BE2C (cell line): ENCODE data around the gene ANKRD10.

- RRBS = 94% methylated on average over 6 of the region's 11 CpGs
These were observed 48.2 kb downstream of the COL4A1 start for GRCh38 chr13:110258706-110259248.

- RRBS = no CpG with 5 or more reads among the region's 49 CpGs
These were observed 41.1 kb downstream of the COL4A1 start for GRCh38 chr13:110265397-110266618.

DNA sequence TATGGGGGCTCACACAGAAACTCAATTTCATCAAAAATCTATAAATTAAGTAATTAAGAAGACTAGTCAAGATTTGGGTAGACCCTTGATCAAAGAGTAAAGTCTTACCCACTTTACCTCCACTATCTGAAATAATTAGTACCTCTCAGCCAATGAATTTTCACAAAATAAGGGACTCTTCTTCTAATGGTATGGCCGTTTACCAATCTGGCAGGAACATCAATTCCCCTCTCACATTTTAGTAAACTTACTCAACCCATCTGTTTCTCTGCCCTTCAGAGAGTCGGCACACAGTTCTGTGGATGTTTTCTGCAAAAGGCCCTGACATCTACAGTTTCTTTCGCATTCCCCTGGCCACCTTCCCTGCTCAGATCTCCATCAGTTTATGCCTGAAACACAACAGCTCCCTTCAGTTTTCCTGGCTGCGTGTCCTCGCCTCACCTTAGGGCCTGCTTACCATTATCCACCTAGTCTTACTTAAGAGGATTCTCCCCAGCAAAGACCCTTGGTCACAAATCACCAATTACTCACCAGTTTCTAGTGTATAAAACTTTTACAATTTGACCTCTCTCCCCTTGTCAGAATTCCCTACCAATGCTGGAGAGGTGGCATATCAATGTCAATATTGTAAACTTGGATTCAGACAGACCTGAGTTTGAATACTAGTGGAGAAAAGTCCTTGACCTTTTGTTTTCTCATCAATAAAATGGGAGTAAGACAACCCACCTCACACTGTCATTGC is 25.2 kb downstream of the COL4A1 start:
- RRBS = no CpG with 5 or more reads among the region's 5 CpGs

DNA sequence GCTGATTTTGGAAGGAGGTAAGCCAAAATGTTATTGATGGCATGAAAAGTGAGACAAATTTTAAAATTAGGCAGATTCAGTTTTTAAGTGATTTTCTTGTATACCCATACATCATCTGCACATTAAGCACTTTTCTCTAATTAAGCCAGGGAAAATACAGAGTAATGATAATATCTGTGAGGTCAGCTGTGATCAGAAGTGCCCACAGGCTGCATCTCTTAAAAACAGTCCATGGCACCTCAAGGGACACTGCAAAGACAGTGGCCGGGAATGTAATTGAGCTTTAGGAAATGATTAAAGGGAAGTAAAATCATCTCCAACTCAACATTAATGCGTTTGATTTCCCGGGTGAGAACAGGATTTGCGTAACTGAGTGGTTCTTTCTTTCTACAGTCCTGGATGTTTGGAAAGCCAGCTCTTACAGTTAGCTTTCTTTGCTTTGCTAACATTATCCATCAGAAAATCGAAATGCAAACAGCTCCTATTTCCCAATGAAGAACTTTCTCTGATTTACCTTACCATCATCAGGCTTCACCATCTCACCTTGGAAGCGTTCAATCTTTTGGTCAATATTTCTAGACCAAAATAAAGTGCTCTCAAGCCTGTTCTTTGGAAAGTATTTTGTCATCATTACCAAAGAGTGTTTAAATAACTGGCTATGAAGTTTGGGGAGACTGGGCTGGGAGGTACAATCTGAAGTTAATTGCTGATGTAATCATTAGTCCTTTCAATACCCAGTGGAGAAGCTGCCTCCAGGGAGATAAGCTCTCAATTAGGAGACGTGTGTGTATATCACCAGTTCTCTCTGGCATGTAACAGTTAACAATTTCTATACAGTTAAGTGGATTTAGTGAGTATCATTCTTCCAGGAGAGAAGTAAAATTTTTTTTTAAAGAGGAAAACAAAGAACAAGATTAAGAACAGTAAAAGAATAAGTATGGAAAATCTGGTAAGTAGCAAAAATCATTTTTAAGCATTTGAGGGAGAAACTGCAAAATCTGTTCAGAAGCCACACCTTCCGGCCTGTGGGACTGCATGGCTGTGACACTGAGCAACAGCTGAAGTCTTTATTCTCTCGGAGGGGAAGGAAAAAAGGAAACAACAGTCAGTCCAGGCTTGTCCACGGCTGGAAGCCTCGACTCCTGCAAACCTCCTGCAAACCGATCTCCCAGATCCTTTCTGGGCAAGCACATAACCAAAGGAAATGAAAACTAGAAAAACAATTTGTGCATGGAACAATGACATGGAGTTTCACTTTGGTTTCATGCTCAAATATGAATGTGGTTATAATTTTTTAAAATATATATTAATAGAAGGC is 1.5 kb downstream of the COL4A1 start:
- RRBS = 0% methylated on average over 3 of the region's 12 CpGs

GRCh38 chr13:110308062-110308301 is 898 bp downstream of the COL4A2 start:
- RRBS = no CpG with 5 or more reads among the region's 16 CpGs

GRCh38 chr13:110341045-110342219 is 34.3 kb downstream of the COL4A2 start:
- RRBS = no CpG with 5 or more reads among the region's 30 CpGs

- RRBS = no CpG with 5 or more reads among the region's 6 CpGs
These were observed 81.4 kb downstream of the RAB20 start for GRCh38 chr13:110480073-110480536.

GRCh38 chr13:110483455-110483953 is 78.0 kb downstream of the RAB20 start:
- RRBS = no CpG with 5 or more reads among the region's 13 CpGs

DNA sequence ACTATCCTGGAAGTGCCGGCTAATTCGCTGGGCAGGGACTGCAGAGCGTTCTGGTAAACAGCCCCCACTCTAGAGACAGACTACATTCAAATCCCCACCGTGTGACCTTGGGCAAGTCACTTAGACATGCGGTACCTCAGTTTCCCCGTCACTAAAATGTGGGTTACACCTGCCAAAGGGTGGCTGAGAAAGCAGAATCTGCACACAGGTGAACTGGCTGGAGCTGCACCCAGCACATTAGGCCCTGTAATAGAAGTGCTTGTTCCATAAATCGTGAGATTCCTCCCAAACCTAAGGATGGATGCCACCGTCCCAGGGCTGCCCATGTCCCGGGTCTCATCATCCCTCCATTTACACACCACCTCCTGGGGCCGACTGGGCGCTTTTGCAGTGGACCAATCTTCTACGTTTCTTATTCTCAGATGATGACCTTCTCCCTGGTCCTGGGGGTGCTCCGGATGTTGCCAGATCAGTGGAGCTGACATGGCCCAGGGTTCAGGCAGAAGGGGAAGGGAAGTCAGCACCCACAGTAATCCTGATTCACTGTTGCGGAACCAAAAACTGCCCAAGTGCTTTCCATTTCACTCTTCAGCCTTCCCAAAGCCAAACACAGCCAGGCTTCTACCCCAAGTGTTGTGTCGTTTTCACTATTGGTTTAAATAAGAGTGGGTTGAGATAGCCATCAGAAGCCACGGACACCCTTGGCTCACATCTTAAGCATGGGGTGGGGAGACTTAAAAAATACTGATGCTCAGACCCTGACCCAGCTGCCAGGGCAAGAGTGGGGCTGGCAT is 29.9 kb downstream of the RAB20 start:
- RRBS = no CpG with 5 or more reads among the region's 16 CpGs

DNA sequence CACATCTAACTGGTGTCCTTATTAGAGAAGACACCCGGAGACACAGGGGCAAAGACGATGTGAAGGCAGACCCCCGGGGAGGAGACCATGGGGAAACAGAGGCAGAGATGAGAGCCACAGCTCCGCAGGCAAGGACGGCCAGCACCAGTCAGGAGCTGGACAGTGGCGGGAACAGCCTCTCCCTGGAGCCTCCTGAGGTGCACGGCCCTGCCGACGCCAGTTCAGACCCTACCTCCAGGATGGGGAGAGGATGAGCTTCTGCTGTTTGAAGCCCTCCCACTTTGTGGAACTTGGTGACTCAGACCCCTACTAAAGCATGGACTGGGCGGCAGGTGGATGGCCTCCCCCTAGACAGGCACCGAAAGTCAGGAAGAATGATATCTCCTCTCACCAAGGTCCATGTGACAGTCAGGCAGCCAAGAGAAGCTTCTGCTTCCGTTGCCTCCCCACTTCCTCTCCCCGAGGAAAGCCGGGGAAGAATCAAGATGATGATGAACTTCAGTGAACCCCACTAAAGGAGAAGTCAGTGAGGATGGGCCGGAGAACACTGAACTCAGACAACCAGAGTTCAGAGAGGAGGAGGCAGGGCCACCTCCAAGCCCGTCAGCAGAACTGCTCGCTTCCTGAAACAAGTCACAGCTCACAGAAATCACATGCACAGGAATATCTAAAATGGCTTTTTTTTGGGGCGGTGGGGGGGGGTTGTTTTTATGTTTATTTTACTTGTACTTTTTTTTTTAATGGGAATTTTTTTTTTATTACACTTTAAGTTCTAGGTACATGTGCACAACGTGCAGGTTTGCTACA is 25.3 kb downstream of the RAB20 start:
- RRBS = 80% methylated on average over 2 of the region's 19 CpGs

- RRBS = under 1% methylated on average over 4 of the region's 17 CpGs
These were observed 464 bp upstream of the RAB20 start for GRCh38 chr13:110561995-110562377.

GRCh38 chr13:110600455-110600825 is 14.9 kb upstream of the NAXD start:
- RRBS = no CpG with 5 or more reads among the region's 6 CpGs

DNA sequence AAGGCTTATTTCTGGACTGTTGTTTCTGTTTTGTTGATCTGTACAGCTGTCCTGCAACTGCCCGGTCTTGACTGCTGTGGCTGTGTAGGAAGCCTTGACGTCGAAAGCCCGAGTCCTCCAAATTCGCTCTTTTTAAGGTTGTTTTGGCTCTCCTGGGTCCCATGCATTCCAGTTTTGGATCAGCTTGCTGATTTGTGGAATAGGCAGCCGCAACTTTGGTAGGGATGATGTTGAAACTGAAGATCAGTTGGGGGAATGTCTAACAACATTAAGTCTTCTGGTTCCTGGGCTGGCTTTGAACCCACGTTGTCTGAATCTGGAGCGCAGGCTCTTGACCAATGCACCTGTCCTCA is 15.5 kb downstream of the NAXD start:
- RRBS = no CpG with 5 or more reads among the region's 8 CpGs

DNA sequence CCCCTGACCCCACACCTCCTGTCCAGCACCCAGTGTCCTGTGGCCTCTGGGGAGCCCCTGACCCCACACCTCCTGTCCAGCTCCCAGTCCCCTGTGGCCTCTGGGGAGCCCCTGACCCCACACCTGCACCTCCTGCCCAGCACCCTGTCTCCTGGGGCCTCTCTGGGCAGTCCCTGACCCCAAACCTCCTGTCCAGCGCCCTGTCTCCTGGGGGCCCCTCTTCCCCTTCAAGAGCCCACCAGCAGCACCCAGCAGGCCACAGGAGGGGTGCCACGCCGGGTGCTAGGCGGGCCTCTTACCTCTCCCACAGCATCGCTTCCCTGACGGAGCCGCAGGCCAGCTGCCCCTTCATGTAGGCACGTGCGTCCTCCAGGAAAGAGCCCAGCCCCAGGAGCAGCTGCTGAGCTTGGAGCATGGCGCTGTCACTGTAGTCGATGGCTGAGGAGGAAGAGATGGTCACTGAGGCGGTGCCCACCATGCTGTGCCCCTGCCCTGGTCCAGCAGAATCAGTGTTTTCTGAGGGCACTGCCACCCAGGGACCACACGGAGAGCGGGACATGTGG is 31.5 kb downstream of the NAXD start:
- RRBS = no CpG with 5 or more reads among the region's 14 CpGs

GRCh38 chr13:110714855-110715709 is 1.6 kb downstream of the ING1 start:
- RRBS = under 1% methylated on average over 8 of the region's 65 CpGs

GRCh38 chr13:110815531-110816231 is 99.2 kb downstream of the ANKRD10 start:
- RRBS = no CpG with 5 or more reads among the region's 10 CpGs

DNA sequence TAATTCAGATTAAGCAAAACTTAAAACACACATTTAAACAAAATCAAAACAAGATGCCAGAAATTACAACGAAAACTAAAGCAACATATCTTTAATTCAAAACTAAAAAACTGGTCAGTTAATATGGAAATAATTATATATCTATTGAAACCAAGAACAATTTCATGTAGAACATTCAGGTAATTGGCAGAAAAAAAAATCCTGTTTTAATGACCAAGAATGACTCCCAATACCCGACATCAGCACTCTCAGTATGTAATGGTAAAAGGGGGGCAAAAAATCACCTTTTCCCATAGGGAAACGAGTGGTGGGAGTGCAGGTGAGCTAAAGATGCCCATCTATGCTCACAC is 24.8 kb downstream of the ANKRD10 start:
- RRBS = no CpG with 5 or more reads among the region's 3 CpGs

DNA sequence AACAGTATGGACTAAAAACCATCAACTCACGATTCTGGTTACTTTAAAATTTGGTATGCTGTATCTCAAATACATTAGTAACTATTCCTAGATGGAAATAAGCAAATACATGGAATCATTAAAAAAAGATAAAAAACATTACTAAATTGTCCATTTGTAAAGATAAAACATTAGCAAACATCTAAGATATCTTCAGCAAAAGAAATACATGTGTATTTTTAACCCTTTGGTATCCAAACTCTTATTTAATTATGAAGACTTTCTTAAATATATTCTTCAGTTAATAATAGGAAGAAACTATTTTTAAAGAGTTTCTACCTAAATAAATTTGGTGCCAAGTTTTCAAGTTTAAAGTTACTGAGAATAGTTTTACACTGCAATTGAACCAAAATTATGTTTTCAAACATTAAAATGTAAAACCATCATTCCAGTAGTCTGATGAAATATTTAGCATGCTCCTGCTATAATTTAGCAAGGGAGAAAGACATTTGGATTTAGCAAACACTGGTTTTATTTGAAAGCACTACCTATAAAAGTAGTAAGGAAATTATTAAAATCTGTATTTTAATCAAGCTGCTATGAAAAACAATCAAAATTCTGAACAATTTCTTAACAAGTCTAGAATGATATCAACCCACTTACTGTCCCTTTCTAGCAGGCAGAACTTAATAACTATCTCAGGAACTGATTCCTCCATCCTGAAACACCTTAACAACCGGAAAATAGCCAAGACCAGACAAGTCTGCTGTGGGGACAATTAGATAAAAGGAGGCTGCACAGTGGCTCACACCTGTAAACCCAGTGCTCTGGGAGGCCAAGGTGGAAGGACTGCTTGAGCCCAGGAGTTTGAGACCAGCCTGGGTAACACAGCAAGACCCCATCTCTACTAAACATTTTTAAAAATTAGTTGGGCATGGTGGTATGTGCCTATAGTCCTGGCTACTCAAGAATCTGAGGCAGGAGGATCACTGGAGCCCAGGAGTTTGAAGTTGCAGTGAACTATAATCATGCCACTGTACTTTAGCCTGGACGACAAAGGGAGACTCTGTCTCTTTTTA is 13.5 kb downstream of the ANKRD10 start:
- RRBS = no CpG with 5 or more reads among the region's 3 CpGs

- RRBS = 1% methylated on average over 69 of the region's 137 CpGs
These were observed at the start of gene ANKRD10 for GRCh38 chr13:110914064-110915082. Gene ANKRD10, minus strand, starts transcription at chr13:110915069.

- RRBS = no CpG with 5 or more reads among the region's 14 CpGs
These were observed 40.2 kb upstream of the ANKRD10 start for GRCh38 chr13:110954877-110955613.